Neural cell (in vitro differentiated cells): ENCODE data around the genes ADRA1B, C1QTNF2 and PTTG1.

DNA sequence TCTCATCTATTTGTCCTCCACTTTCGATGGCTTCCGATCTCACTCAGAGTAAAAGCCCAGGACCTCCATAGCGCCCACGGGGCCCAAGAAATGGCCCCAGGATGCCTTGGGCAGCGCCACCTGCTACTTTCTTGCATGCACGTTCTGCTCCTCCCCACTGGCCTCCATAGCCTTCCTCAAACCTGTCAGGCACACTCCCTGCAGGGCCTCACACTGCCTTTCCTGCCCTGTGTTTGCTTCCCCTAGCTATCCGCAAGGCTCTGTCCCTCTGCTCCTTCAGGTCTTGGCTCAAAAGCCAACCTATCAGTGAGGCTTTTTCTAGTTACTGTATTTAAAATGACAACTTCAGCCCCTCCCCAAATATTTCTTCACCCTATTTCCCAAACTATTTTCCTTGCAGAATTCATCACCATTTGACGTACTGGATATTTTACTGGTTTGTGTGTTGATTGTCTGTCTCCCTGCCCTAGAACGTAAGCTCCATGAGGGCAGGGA is 127.0 kb downstream of the EBF1 start:
- RAMPAGE, long total RNA, result no peak

- RAMPAGE, long total RNA, result no peak
Observed at GRCh38 chr5:159096201-159097250, 3.2 kb downstream of the EBF1 start.

DNA sequence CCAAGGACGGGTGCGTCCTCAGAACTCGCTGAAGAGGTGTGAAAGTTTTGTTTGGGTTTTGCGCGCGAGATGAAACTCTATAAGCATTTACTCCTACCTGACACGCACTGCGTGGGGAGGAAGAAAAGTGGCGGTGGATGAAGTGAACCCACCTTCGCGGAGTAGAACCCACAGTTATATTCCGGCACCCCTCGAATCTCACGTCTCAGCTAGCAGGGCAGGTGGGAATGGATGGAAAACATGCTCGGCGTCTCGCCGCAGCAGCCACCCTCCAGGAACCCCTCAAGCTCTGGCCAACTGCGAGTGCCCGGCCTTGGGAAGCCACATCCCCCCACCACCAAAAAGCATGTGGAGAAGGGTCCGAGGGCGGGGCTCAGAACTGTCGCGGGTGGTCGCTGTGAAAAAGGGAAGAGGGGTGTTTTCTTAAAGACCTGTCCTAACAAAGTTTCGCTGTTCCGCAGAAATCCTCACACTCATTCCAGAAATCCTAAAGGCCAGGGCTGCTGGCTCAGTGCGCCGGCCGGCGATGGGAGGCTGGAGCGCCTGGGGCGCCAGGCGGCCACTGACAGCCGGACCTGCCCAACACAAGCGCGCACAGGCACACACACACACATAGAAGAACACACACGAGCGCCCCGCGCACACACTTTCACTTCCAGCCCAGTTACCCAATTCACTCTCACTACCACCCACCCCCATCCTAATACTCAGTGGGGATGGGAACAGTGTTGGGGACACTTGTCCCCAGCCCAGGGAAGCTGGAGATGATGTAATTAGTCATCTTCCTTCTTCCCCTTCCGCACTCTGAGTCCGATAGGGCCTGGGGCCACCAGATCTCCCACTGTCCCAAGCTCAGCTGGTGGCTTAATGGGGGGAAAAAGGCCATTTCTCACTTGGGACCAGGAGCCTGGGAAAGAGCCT is 2.1 kb downstream of the EBF1 start:
- RAMPAGE, long total RNA, result no peak

- RAMPAGE, long total RNA, result no peak
Observed at GRCh38 chr5:159102248-159102892, 2.7 kb upstream of the EBF1 start.

DNA sequence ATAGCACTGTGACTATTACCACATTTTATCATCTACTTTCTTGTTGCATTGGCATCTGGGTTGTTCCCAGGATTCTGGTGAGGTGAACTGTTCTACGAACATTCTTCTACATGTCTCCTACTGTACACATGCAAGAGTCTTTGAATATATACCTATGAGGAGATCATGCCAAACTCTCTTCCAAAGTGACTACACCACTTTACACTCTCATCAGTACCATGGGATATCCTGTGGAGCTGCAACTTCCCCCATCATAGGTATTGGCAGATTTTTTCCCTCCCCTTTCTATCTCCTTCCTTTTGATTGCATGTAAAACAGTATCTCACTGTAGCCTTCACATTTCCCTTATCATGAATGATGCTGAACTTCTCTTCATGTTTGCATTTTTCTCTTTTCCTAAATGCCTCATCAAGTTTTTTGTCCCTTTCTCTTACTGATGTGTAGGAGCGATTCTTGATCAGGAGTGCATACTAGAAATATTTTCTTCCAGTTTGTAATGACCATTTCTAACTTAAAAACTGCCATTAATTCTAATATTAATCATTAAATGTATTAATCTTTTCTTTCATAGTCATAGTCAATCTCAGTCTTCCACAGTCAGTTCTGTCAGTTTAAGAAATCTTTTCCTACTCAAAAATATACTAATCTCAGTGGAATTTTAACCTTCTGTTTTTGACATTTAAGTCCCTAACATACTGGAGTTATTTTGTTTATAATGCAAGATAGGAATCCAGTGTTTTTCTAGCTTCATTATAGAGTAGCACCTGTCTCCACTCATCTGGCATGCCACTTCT is 43.3 kb downstream of the RNF145 start:
- RAMPAGE, long total RNA, result no peak

GRCh38 chr5:159178922-159179678 is 30.3 kb downstream of the RNF145 start:
- RAMPAGE, long total RNA, result no peak

DNA sequence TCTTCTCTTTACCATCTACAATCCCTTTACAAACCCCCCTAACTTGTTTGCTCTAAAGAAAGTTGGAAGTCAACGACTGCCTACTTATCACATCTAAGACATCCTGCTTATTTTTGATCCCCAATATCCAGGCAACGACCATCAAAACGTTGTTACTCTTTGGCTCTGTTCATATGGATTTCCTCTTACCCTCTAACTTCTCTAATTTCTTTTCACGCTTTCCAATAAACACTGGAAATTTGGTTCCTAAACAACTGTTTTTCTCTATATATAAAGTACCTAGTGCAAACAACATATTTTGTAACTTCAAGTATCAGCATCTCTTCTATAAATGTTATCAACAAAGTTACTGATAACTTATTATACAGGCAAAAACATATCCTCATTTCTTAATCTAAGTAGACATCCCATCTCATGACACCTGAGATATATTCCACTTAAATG is 13.9 kb downstream of the RNF145 start:
- RAMPAGE, long total RNA, result no peak

DNA sequence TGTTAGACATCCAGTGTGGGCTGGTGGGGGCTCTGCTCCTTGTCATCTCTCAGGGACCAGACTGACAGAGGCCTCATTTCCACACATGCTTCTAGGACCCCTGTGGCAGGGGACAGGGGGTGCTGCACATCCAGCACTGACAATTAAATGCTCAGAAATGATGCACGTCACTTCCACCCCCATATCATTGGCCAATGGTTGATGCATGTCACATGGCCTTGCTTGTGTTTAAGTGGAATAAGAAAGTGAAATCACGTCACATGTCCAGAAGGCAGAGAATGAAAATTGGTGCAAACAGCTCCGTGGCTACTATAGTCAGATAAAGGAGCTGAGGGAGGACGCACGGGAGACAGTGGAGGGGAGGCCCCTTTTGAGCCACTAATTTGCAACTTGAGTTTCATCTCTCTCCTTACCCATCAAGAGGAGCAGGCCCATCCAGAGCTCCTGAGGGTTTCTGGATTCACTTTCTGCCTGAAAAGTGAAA is 134.1 kb upstream of the ADRA1B start:
- RAMPAGE, long total RNA, result no peak

DNA sequence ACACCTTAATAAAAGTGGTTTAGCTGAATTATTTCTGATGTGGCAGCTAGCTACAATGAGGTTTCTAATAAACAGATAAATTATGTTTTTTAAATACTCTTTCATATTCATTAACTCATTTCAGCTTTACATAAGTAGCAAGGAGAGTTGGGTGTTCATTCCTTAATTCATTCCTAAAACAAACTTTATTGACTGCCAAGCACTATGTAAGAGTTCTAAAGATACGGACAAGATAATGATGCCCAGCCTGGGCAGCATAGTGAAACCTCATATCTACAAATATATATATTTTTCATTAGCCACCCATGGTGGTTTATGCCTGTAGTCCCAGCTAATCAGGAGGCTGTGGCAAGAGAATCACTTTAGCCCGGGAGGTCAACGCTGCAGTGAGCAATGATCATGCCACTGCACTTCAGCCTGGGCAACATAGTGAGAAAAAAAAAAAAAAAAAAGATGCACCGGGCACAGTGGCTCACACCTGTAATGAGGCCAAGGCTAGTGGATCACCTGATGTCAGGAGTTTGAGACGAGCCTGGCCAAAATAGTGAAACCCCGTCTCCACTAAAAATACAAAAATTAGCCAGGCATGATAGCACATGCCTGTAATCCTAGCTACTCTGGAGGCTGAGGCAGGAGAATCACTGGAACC is 50.3 kb upstream of the ADRA1B start:
- RAMPAGE, long total RNA, result no peak

GRCh38 chr5:159915744-159917018 is at the start of gene ADRA1B:
TSS of gene ADRA1B (plus strand) at chr5:159916482.
- RAMPAGE, long total RNA, result no peak

- RAMPAGE, long total RNA, result no peak
Observed at GRCh38 chr5:160064919-160065827, 54.1 kb downstream of the PWWP2A start.

DNA sequence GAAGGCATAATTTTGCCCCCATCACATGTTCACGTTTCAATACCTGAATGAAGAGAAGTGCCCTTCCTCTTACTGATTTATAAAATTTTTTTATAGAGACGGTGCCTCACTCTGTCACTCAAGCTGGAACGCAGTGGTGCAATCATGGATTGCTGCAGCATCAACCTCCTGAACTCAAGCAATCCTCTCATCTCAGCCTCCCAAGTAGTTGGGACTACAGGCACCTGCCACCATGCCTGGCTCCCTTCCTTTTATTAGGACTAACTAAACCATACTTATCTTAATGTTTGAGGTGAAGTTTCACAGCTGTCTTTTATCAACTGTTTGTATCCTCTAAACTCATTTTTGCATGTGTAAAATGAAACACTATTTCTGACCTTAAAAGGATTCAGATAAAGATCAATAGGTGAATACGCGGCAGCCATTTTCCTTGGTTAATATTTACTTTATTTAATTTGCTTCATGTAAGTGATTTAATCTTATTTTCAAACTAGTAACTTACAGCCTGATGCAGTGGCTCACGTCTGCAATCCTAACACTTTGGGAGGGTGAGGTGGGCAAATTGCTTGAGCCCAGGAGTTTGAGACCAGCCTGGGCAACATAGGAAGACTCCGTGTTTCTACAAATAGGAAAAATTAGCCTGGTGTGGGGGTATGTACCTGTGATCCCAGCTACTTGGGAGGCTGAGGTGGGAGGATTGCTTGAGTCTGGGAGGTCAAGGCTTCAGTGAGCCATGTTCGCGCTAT is 22.5 kb downstream of the PWWP2A start:
- RAMPAGE, long total RNA, result no peak

DNA sequence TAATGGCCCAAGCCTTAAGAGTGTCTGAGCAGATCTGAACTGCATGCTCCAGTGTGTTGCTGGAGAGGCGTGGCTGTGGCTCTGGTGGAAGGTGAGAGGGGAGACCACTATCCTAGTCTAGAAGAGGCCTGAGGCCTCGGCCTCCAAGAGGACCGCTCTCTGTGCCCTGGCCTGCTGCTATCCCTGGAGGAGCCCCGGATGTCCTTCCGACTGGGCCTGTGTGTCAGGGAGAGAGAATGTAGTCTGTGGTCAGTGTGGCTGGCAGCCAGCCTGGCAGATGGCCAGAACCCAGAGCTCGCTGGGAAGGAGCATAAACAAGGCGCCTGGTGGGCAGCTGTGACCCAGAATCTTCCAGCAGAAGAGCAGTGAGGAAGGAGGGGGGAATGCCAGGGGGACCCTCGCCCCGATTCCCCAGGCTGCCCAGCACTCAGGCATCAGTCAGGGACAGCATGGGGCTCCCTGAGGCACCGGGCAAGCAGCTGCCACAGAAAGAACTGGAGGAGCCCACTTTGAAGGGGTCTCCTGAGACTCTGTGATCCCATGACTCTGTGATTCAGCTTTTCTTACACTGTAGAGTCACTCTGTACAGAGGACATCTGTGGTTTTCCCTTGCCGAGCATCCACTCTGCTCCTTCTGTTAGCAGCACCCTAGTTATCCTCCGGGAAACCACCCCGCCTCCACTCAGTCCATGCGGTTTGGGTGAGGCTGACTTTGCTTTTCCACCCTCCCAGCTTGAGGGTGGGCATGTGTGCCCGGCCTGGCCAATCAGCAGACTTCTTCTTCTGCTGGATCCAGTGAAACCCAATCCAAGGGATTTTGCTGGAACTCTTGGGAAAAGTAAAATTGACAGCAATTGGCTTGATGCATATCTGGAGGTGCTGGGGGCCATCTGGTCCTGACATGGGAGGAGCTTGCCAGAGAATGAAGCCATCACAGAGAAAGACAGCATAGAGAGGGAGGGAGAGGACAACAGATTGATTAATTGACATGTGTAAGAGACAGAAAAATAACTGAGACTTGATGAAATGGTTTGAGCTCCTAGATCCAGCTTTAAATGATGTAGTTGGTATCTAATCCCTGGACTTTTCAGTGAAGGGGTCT is 46.2 kb upstream of the PWWP2A start:
- RAMPAGE, long total RNA, result no peak

- RAMPAGE, long total RNA, result no peak
Observed at GRCh38 chr5:160175239-160175716, 54.0 kb upstream of the FABP6 start.

- RAMPAGE, long total RNA, result no peak
Observed at GRCh38 chr5:160187963-160188996, 41.0 kb upstream of the FABP6 start.

DNA sequence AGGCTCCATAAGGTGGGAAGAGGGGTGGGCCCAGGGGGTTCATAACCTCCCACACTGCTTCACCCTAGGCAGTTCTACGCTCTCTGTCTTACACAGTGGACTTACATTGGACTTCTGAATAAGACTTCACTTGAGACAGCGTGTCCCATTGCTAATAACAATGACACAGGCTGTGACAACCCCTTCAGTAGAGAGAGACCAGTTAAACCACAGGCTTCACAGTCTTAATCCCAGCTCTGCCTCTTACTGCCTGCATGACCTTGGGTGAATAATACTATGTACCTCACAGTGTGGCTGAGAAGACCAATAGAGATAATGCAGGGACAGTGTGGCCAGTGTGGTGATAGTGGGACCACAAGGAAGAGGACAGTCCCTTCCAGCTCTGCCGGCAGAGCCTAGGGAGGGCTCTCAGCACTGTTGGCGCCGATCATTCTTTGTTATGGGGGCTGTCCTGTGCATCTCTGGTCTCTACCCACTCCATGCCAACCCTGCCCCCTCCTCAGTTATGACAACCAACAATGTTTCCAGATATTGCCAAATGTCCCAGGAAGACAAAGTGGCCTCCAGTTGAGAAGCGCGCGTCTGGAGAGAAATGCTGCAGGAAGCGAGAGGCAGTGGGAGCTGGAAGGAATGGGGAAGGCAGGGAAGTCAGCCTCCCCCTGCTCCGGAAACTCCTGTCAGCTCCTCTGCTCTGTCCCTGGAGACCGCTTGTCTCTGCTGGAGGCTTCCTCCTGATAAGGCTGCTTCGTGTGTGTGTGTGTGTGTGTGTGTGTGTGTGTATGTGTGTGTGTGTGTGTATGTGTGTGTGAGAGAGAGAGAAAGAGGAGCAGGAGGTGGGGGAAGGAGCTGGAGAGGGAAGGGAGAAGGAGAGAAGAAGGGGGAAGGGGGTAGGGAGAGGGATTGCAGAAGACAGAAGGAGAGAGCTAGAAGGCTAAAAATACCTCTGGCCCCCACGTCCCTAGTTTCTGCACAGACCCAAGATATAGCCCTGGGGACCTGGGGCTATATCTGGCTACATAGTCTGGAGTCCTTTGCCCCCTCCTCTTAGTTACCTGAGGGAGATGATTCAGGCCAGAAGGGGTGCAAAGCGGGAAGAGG is 31.8 kb upstream of the FABP6 start:
- RAMPAGE, long total RNA, result no peak

GRCh38 chr5:160370503-160370803 is at the start of gene C1QTNF2:
TSS of gene C1QTNF2 (minus strand) at chr5:160370626.
- RAMPAGE, long total RNA, result no peak

GRCh38 chr5:160421530-160422722 is at the start of gene PTTG1:
TSS of gene PTTG1 (plus strand) at chr5:160421855.
- RAMPAGE, long total RNA, result start-site peak on the plus strand at chr5:160421854-160421900, 1,896 and 19 reads in 2 replicates

DNA sequence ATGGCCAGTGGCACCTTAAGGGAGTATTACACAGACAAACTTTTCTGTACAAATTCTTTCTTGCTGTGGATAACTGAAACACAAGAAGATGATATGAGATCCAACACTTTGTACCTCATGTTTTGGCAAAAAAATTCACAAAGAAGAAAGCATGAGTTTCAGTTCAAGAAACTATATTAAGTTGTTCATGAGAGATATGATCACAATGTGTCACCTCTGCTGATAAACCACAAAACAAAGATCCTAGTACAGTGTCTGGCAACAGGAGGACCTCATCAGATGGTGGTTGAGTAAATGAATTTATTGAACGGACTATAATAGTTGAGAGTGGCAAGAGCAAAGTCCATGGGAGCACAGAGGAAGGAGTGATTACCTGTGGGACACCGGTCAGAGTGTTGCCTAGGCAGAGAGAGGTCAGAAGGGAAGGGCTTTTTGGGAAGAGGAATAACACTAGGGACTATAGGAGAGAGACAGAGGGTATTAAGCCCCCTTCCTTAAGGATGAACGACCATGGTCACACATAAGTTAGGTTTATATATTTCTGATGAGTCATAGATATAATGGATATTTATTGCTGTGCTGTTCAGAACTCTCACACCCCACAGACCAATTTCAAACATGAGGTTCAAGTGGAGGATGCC is 194.0 kb downstream of the ATP10B start:
- RAMPAGE, long total RNA, result no peak

- RAMPAGE, long total RNA, result no peak
Observed at GRCh38 chr5:160848814-160849089, 3.3 kb downstream of the ATP10B start.